Camera-type eye (tissue), 1 donor: ENCODE results near the gene MRPL36.

GRCh38 chr5:1057938-1058600 lies 49.5 kb downstream of the NKD2 start:
- RAMPAGE, long total RNA, result no peak

DNA sequence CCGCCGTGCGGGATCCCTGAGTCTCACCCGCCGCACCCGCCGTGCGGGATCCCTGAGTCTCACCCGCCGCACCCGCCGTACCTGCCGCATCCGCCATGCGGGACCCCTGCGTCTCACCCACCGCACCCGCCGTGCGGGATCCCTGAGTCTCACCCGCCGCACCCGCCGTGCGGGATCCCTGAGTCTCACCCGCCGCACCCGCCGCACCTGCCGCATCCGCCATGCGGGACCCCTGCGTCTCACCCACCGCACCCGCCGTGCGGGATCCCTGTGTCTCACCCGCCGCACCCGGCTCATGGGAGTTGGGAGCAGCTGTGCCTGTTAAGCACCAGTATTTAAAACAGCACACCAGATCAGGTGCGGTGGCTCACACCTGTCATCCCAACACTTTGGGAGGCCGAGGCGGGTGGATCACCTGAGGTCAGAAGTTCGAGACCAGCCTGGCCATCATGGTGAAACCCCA lies 50.5 kb downstream of the SLC12A7 start:
- RAMPAGE, long total RNA, result no peak

- RAMPAGE, long total RNA, result no peak
Measured at GRCh38 chr5:1098637-1099451, 13.0 kb downstream of the SLC12A7 start.

- RAMPAGE, long total RNA, result no peak
Measured at GRCh38 chr5:1108082-1109217, 3.4 kb downstream of the SLC12A7 start.

DNA sequence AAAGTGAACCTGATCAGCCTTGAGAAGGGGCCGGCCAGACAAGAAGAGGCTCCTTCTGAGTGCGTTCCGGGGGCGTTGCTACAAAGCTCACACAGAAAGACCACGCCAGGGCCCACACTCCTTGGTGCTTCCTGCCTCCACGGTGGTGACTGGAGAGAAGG lies 1.5 kb downstream of the SLC12A7 start:
- RAMPAGE, long total RNA, result no peak

DNA sequence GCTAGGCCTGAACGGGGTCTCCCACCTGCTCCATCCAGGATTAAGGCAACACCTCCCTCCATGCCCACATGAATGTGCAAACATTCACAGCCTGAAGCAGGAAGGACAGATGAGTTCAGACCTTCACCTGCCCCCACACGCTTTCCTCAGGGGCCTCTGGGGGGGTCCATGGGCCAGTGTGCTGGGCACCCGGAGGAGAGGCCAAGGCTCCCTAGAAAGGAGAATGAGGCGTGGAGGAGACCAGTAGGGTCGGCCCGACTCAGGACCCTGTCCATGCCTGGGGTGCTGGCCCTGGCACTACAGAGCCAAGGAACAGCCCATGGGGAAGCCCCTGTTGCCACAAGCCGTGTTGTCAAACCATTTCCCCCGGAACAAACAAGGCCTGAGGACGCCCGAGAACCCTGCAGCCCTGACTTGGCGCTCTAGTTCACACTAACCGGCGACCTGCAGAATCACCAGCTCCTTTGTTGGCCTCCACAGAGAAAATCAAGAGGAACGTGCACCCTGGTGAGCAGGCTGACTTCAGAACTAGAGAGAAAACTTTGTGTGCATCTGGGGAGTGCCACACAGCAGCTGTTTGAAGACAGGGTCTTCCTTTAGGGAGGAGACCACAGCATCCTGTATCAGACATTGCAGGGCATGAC lies 41.5 kb upstream of the SLC12A7 start:
- RAMPAGE, long total RNA, result no peak

- RAMPAGE, long total RNA, result no peak
Measured at GRCh38 chr5:1260496-1260962, 34.3 kb downstream of the TERT start.

DNA sequence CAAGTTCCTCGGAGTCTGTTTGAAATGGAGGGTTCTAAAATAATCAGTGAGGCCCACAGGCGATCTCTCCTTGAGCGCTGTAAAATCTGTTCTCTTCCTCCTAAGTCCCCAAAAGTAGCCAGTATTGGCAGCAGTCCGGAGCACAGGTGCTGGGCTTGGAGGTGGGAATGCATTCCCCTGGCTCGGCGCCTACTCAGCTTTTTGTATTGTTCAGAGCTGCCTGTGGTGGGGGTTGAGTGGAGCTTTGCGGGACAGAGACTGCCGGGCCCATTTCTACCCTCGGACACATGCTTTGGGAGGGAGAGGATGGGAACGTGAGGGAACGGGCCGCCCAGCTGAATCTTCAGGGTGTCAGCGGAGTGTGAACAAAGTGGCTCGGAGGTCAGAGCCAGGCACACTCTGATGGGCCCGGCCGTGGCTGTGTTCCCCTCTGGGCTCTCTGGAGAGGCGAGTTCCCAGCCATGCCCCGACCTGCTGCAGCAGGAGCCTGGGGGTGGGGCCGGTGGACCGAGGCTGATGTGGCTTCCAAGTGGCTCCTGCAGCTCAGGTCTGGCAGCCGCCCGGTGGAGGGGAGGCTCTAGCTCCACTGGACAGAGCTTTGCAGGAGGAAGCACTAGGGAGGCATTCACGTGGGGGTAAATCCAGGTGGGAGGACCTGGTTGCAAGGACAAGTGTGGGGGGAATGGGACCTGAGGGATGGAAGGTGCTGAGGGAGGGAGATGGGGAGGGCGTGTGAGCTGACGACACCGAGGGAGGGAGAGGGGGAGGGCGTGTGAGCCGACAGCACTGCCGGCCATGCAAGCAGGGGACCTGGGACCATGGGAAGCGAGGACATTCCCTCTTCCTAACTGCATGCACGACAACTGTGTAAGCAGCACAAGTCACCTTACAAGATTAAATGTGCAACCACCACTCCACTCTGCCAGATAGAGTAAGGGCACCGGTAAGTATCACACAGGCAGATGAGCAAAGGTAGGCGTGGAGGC lies 31.1 kb upstream of the SLC6A3 start:
- RAMPAGE, long total RNA, result no peak

DNA sequence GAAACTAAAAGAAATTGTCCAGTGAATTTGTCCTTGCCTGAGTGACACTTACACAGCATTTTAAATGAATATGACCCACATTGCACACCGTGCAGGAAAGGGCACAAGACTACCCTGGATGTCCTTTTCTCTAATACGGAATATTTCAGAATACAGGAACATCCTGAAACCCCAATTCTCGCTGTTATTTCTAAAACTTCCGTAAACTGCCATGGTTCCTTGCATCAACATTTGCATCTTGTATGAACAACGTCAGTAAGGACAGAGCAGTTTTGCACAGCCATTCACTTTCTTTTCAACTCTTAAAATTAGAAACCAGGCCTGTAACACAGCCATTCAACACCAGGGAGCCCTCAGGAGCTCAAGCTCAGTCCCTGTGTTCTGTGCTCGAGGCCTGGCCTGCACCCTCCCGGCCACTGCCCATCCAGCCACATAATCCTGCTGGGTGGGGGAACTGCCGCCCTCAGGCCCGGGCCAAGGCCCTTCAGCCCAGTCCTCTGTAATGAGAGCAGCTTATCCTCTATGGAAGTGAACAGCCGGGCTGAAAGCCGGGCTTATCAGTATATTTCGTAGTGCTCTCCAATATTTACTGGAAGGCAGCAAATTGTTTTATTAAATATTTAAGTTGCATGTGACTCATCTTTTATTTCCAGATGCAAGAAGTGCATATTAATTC lies 33.0 kb upstream of the SLC6A3 start:
- RAMPAGE, long total RNA, result no peak

DNA sequence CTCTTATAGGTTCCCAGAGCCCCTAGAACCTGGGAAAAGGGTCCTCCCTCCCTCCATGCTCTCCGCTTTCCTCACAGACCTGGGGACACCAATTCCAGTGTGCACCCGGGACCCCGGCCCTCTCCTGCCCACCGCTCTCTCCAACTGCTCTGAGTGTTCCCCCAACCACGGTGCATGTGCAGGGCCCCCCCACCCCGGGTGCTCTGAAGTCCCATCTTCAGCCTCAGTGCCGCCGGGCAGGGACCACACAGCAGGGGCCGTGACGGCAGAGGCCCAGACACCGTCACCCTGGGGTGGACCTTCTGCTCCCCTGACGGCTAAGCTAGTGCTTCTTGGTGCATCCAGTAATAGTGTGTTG lies 36.0 kb upstream of the SLC6A3 start:
- RAMPAGE, long total RNA, result no peak

- RAMPAGE, long total RNA, result no peak
Measured at GRCh38 chr5:1484956-1485365, 38.8 kb downstream of the LPCAT1 start.

DNA sequence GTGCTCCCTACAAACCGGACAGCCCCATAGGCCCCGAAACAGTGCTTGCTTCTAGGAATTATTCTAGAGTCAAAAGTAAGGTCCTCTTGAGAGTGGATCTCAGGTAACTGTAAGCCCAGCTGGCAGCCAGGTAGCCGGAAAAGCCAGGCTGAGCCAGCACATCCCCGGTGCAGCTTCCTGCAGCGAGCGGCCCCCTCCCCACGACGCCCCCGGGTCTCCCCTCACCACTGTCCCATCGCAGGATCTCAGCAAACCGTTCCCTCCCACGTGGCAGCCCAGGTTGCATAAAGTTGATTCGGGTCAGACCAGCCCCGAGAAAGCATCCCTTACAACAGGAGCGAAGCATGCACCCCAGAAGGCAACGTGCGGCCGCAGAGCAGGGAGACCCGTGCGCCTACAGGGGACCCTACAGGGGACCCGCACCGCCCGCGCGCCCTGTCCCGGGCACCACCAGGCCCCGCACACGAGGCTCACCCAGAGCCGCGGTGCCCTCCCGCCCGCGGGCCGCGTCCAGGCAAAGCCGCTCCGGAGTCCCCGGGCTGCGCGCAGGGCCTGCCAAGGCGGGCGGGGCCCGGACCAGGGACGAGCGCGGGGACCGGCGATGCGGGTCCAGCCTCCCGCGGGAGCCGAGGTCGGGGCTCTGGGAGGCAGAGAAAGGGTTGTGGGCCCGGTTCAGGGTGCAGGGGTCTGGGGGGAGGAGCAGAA lies 880 bp downstream of the LPCAT1 start:
- RAMPAGE, long total RNA, result no peak

GRCh38 chr5:1624039-1624906 lies 100.5 kb upstream of the LPCAT1 start:
- RAMPAGE, long total RNA, result no peak

GRCh38 chr5:1799725-1800126 lies at the start of gene MRPL36:
Gene MRPL36, minus strand, starts transcription at chr5:1799837.
- RAMPAGE, long total RNA, result start-site peak on the minus strand at chr5:1799797-1799834, 154 reads; start-site peak on the plus strand at chr5:1799949-1799986, 9 reads

GRCh38 chr5:1807392-1808183 lies 6.4 kb downstream of the NDUFS6 start:
- RAMPAGE, long total RNA, result no peak

DNA sequence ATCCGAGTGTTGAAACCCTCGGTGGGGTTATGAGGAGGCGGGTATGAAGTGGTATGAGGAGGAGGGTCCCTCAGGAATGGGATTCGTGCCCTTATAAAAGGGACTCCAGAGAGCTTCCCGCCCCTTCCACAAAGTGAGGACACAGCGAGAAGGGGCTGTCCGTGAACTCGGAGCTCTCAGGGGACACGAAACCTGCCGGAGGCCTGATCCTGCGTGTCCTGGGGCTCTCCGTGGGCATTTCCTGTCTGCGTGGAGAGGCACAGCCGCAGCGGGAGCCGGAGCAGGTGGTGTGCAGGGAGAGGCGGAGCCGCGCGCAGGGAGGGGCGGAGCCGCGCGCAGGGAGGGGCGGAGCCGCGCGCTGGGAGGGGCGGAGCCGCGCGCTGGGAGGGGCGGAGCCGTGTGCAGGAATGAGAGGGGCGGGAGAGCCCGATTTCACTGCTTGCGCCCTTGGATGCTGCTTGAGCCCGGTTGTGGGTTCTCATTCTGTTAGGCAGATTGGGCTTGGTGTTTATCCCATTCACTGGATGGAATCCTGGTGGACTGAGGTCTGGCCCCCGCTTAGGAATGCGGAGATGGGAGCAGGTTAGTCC lies 26.6 kb downstream of the NDUFS6 start:
- RAMPAGE, long total RNA, result no peak

GRCh38 chr5:2757624-2758603 lies 6.4 kb upstream of the IRX2 start:
- RAMPAGE, long total RNA, result no peak

DNA sequence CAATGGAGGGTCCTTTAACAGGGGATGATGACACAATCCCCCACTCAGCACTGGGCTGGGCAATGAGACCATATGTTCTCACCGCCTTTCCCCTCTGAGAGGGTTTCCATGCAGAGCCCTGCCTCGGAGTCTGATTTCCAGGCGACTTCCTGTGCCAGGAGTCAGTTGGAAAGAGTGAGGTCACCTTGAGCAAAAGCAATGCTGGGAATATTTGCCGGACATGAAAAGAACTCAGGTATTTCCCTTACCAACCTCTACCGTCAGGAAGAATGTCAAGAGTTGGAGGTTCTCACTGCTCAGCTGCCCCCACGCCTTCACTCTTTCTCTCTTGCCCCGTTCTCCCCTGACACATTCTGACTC lies 284.2 kb upstream of the IRX1 start:
- RAMPAGE, long total RNA, result no peak

DNA sequence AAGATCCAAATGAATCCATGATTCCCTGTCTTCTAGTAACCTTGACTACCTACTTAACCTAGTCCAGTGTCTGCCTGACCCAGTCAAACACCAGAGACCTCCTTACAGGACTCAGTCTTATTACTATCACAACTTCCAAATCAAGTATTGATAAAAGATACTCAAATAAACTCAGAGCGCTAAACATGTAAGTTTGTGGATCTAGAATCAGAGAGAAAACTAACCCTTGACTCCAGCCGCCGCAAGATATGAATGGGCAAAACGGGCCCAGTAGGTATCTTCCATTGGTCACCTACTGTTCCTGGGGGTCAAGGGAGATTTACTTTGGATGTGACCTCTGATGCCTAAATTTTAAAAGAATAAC lies 374.4 kb upstream of the ADAMTS16 start:
- RAMPAGE, long total RNA, result no peak

- RAMPAGE, long total RNA, result no peak
Measured at GRCh38 chr5:4905887-4906486, 234.1 kb upstream of the ADAMTS16 start.